ENCODE results near the gene RGS4.

CAGE:
- cytosol, long polyA minus RNA, result no peak
- cytosol, long polyA plus RNA, result no peak
- long polyA plus RNA, result no peak
- nucleus, long polyA minus RNA, result no peak
- nucleus, long polyA plus RNA, result no peak
These were observed 65.1 kb upstream of the FCGR2A start for GRCh38 chr1:161439752-161441042.

CAGE:
- cytosol, long polyA minus RNA, result no peak
- cytosol, long polyA plus RNA, result no peak
- long polyA plus RNA, result no peak
- nucleus, long polyA minus RNA, result no peak
- nucleus, long polyA plus RNA, result no peak
These were observed 31.6 kb upstream of the FCGR3A start for GRCh38 chr1:161581173-161581663.

CAGE:
- cytosol, long polyA minus RNA, result no peak
- cytosol, long polyA plus RNA, result no peak
- long polyA plus RNA, result no peak
- nucleus, long polyA minus RNA, result no peak
- nucleus, long polyA plus RNA, result no peak
These were observed 2.5 kb upstream of the FCRLB start for GRCh38 chr1:161718666-161719369.

DNA sequence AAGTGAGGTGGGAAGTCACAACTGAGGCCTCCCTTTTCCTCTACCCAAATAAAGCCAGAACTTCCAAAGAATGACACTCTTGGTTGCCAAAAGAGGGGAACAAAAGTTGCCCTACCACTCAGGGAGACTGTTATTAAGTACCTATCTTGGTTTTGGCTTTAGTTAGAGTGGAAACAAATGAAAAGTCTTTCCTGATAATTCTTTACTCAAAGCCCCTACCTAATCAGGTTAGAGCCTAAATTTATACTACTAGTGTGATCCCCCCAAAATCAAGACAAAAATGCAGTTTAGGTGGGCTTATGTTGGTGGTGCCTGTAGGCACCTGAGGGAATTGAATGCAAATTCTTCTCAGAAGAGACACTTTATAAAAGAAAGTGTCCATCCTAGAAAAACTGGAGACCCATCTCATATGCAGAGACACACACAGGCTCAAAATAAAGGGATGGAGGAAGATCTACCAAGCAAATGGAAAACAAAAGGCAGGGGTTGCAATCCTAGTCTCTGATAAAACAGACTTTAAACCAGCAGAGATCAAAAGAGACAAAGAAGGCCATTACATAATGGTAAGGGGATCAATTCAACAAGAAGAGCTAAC lies 62.5 kb downstream of the ATF6 start:
CAGE:
- cytosol, long polyA minus RNA, result no peak
- cytosol, long polyA plus RNA, result no peak
- long polyA plus RNA, result no peak
- nucleus, long polyA minus RNA, result no peak
- nucleus, long polyA plus RNA, result no peak

DNA sequence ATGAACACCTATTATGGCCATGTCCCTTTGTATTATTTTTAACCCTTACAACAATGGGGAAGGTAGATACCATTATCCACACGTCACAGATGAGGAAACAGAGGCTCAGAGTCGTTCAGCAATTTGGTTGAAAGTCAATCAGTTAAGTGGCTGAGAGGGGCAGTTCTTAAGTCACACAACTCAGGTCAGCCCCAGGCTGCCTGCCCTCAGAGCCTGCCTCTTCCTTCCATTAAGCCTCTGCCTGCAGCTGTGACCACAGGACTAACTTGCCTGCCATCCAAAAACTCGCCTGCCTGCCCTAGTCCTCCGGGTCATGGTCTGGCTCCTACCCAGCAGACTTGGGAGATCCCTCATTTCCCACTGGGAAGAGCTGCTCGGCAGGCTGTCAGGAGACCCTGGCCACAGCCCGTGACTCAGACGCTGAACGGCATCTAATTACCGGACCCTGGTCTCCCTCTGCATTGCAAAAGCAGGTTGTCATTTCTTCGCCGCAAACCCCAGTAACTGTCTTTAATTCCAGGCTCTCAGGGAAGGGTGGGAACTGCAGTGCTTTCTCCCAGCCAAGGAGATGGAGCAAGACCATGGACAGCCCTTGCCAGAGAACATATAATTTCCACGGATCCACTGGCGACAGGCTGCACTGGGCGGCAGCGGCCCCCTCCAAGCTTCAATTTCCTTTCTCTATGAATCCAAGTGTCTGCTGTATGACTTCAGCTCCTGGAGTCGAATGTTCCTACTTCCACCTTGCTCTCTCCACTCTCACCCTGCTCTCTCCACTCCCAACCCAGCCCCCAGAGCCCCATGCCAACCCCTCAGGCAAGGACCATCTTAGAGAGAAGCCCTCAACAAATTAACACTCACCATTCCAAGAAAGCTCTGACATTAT lies 20.5 kb downstream of the OLFML2B start:
CAGE:
- cytosol, long polyA minus RNA, result no peak
- cytosol, long polyA plus RNA, result no peak
- long polyA plus RNA, result no peak
- nucleus, long polyA minus RNA, result no peak
- nucleus, long polyA plus RNA, result no peak

DNA sequence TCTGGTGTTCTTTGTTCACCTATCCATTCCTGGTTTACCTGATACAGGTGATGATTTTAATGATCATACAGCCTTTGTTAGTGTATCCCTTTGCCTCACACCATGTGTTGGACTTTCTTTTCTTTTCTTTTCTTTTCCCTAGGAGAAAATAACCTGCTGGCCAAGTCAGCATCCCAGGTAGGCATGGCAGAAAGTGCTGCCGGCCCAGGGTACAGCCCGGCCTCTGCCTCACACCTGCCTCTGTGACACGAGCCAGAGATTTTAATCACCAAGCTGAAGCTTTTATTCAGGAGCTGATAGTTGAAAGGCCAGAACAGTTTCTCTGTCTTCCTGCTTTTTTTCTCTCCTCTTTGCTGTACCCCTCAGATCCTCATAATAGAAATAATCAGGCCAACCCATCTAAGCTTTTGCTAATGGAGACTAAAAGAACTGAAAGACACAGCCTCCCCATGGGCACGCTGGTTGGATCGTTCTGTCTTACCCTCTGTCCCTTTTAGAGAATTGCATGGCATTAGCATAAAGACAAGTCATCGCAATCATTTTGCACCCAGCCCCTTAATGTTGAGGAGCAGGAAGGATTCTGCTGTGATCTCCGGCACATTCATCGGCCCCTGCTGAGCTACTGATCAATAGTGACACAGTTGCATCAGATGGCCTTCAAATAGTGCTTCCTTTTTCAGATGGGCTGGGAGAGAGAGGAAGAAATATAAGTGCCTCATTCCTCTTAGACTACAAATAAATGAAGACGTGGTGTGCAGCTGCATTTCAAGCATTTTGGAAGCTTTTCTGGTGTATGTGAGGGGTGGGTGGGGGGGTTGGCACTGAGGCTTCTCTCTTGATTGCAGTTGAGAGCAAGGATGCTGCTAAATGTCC lies 75.2 kb downstream of the NOS1AP start:
CAGE:
- cytosol, long polyA minus RNA, result no peak
- cytosol, long polyA plus RNA, result no peak
- long polyA plus RNA, result no peak
- nucleus, long polyA minus RNA, result no peak
- nucleus, long polyA plus RNA, result no peak

CAGE:
- cytosol, long polyA minus RNA, result no peak
- cytosol, long polyA plus RNA, result no peak
- long polyA plus RNA, result no peak
- nucleus, long polyA minus RNA, result no peak
- nucleus, long polyA plus RNA, result no peak
These were observed 11.2 kb downstream of the SPATA46 start for GRCh38 chr1:162365233-162366107.

DNA sequence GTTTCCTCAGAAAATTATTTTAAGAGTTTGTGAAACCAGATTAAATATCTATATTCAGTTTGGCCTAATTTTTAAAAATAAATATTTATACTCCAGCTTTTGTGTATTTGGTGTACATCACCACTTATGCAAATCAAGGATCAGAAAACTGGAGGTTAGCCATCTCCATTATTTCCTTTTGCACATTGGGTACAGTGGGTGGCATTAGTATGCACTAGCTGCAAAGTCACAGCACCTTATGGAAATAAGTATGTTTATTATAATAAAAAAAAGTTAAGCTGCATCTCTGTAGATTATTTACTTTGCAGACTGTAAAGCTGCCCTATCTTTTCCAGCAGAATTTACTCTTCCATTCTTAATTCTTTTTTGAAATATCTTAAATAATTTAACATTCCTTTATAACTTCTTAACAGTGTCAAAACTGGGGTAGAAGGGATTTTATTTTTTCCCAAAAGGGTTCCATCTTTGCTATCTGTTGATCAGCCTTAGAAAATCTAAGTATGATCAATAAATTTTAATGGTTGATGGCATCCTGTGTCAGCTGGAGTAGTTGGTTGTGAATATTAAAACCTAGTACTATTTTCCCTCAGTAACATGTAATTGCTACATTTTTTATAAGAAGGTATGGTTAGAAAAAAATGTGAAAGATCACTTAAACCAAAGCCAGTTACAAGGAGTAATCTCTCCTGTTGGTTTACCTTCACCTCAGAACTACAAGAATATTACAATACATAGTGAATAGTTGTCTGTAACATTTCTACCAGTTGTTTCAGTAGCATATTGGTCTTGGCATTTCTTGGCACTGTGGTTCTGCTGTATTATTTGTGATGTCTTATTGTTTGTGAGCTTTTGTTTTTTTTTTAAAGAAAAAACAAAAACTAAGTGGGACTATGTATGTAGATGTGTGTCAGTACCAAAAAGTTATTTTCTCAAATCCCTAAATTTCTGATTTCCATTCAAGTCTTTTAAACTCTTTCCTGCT lies 31.1 kb downstream of the UHMK1 start:
CAGE:
- cytosol, long polyA minus RNA, result no peak
- cytosol, long polyA plus RNA, result no peak
- long polyA plus RNA, result no peak
- nucleus, long polyA minus RNA, result no peak
- nucleus, long polyA plus RNA, result no peak

GRCh38 chr1:162560526-162560942 lies 988 bp upstream of the UAP1 start:
CAGE:
- cytosol, long polyA minus RNA, result no peak
- cytosol, long polyA plus RNA, result no peak
- long polyA plus RNA, result no peak
- nucleus, long polyA minus RNA, result no peak
- nucleus, long polyA plus RNA, result no peak

DNA sequence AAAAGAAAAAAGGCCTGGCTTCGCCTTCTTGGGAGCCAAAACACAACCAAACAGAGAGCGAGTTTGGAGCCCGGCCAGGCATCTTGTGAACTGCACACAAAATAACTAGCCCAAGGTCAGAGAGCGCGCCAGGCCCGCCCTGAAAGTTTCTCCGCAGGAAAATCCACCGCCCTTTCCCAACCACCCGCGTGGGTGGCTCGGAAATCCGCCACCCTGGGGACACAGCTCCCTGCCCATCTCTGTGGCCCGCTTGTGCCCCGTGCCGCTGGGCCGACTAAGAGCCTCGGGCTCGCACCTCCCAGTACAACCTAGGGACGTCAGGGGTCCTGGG lies 614 bp upstream of the UAP1 start:
CAGE:
- cytosol, long polyA minus RNA, result no peak
- cytosol, long polyA plus RNA, result no peak
- long polyA plus RNA, result no peak
- nucleus, long polyA minus RNA, result no peak
- nucleus, long polyA plus RNA, result no peak

GRCh38 chr1:162581107-162581718 lies 19.7 kb downstream of the UAP1 start:
CAGE:
- cytosol, long polyA minus RNA, result no peak
- cytosol, long polyA plus RNA, result no peak
- long polyA plus RNA, result no peak
- nucleus, long polyA minus RNA, result start-site peak on the plus strand at chr1:162581344-162581355, 23 reads
- nucleus, long polyA plus RNA, result no peak

GRCh38 chr1:162592434-162593400 lies 31.2 kb downstream of the UAP1 start:
CAGE:
- cytosol, long polyA minus RNA, result no peak
- cytosol, long polyA plus RNA, result no peak
- long polyA plus RNA, result no peak
- nucleus, long polyA minus RNA, result no peak
- nucleus, long polyA plus RNA, result no peak

CAGE:
- cytosol, long polyA minus RNA, result no peak
- cytosol, long polyA plus RNA, result no peak
- long polyA plus RNA, result no peak
- nucleus, long polyA minus RNA, result no peak
- nucleus, long polyA plus RNA, result no peak
These were observed 72.5 kb downstream of the DDR2 start for GRCh38 chr1:162704857-162705086.

GRCh38 chr1:162740486-162741176 lies 49.9 kb upstream of the HSD17B7 start:
CAGE:
- cytosol, long polyA minus RNA, result no peak
- cytosol, long polyA plus RNA, result no peak
- long polyA plus RNA, result no peak
- nucleus, long polyA minus RNA, result no peak
- nucleus, long polyA plus RNA, result no peak

GRCh38 chr1:162783557-162784191 lies 6.8 kb upstream of the HSD17B7 start:
CAGE:
- cytosol, long polyA minus RNA, result no peak
- cytosol, long polyA plus RNA, result no peak
- long polyA plus RNA, result no peak
- nucleus, long polyA minus RNA, result no peak
- nucleus, long polyA plus RNA, result no peak

CAGE:
- cytosol, long polyA minus RNA, result no peak
- cytosol, long polyA plus RNA, result no peak
- long polyA plus RNA, result no peak
- nucleus, long polyA minus RNA, result no peak
- nucleus, long polyA plus RNA, result no peak
These were observed 26.8 kb downstream of the CCDC190 start for GRCh38 chr1:162834187-162834579.

DNA sequence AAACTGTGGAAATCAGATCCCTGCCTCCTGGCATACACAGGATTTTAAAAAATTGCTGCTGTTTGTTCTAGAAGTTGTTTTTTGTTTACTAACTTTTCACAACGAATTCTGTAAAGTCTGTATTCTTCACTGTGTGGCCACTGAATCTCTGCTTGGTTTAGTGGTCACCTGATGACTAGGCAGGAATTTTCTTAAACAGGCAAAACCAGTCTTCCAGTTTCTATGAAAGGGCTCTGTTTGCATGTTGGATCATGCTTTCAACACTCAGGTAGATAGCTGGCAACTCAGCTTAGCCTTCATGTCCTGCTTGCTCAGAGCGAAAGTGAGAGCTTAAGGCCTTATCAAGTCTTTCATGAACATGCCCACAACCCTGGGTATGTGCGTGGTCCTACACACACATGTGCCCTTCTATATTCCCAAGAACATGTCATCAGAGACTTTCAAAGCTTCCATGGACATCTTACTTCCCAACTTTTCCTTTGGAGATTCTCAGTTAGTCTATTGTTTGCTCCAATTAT lies 52.4 kb upstream of the CCDC190 start:
CAGE:
- cytosol, long polyA minus RNA, result no peak
- cytosol, long polyA plus RNA, result no peak
- long polyA plus RNA, result no peak
- nucleus, long polyA minus RNA, result no peak
- nucleus, long polyA plus RNA, result no peak

DNA sequence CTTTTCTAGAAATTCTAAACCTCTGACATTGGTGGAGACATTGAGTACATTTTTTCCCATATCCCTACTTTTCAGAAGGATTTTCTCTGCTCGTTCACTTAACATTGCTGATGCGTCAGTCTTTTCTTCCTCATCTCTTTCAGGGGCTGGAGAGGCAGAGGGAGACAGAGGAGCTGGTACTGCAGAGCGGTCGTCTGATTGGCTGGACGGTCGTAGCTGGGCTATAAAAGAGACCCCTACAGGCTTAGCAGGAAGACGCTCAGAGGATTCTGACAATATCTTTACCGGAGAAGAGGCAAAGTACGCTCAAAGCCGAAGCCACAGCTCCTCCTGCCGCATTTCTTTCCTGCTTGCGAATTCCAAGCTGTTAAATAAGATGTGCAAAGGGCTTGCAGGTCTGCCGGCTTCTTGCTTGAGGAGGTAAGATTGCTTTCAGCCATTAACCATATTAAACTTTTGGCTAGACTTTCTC lies at the start of gene RGS4:
RGS4 (plus strand) TSS at position 253 of the 472 bp plus-strand sequence.
CAGE:
- cytosol, long polyA minus RNA, result start-site peak on the plus strand centred at position 252 of the sequence, 6 bp wide, 6 reads
- cytosol, long polyA plus RNA, result no peak
- long polyA plus RNA, result no peak
- nucleus, long polyA minus RNA, result no peak
- nucleus, long polyA plus RNA, result no peak

GRCh38 chr1:164459009-164459456 lies 100.0 kb upstream of the PBX1 start:
CAGE:
- cytosol, long polyA minus RNA, result no peak
- cytosol, long polyA plus RNA, result no peak
- long polyA plus RNA, result no peak
- nucleus, long polyA minus RNA, result no peak
- nucleus, long polyA plus RNA, result no peak

DNA sequence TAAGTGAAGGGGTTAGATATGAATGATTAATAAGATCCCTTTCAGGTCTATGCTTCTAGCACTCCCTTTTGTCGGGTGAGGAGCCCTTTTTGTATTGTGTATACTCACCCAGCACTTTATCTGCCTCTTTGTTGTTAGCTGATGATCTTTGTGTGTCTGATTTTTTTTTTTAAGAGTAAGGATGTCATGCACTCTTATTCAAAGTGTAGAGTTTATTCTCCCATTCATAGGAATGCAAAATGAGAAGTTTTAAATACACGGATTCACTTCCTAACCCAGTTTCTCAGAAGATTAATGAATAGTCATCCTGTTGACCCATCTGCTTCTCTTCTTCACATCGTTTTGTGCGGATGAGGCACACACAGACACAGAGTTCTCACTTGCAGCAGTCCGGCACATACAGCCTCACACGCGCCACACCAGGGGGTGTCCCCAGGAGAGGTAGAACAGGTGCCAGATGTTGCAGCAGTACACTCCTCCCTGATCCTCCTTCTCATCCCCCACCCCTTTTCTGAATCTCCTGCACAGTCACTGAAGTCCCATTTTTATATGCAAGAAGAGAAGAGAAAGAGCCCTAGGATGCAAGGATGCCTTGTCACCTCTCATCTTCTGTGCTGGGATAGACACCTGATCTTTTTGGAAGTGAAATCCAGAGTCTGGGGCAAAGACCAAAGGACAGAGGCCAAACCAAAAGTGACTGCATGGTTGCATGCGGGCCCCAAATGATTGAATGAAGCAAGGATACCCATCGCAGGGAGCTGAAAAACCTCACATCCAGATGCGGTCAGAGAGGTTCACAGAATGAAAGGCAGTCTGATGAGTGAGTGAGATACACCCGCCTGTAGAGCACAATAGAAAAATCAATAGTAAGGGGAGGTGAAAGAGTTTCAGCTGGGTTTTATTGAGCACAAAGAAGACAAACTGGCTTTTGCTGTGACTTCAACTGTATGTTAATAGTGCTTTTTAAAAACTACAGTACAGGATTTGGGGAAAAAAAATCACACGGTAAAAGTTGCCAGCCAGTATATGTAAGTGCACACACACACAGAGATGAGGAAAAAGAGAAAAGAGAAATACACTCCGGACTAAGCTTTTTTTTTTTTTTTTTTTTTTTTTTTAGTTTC lies 28.8 kb downstream of the PBX1 start:
CAGE:
- cytosol, long polyA minus RNA, result no peak
- cytosol, long polyA plus RNA, result no peak
- long polyA plus RNA, result no peak
- nucleus, long polyA minus RNA, result no peak
- nucleus, long polyA plus RNA, result no peak

All from keratinocyte (primary cell).